M059J (cell line): ENCODE data around the genes LRRC37A2, WNT3 and GOSR2.

DNA sequence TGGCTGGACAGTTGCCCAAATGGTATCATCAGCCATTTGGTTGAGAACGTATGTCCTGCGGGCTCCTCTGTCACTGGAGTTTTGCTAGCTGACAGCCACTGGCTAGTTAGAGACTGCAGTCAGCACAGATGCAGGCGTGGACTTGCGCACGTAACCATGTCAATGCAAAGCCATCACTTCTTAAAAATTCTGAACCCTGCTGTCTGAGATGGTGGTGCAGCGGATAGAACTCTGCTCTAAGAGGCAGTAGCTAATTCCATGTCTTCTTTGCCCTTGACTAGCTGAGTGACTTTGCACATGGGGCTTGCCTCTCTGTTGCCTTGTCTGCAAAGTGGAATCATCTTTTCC lies 40.1 kb downstream of the MAPT start:
- RAMPAGE, long total RNA: no peak

- RAMPAGE, long total RNA: no peak
Observed at GRCh38 chr17:45936480-45937004, 42.2 kb downstream of the MAPT start.

DNA sequence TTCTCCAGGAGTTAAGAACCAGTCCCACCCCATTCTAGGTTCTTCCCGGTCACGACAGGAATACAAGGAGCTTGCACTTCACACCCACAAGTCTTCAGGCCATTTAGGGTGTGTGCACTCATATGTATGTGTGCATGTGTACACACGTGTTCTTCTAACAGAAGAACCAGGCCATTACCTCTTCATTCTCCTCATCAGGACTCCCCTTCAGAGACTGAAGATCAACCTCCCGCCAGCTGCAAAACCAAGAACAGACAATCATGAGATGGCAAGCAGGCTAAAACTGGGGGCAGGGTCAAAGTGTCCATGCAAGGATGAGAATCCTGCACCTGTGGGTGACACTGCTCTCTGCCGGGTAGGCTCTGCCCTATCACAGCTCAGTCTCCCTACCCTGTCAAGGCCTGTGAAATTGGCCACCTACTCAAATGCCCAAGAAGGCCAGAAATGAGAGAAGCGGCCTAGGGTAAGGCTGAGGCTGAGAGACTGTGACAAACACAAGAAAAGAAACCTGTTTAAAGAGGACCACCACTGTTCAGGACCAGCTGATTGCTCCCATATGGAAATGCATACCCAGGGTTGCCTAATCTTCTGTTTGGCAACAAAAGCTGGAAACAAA lies 34.3 kb downstream of the STH start:
- RAMPAGE, long total RNA: no peak

DNA sequence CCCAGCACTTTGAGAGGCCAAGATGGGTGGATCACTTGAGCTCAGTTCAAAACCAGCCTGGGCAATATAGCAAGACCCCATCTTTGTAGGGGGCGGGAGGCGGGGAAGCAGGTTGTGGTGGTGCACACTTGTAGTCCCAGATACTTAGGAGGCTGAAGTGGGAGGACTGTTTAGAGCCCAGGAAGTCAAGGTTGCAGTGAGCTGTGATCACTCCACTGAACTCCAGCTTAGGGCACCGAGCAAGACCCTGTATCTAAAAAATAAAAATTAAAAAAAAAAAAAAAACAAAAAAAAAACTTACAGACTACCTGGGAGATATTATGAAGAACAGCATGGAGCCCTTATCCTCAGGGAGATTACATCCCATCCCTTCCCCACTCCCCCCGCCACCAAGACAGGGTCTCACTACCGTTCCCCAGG lies 48.5 kb downstream of the STH start:
- RAMPAGE, long total RNA: no peak

DNA sequence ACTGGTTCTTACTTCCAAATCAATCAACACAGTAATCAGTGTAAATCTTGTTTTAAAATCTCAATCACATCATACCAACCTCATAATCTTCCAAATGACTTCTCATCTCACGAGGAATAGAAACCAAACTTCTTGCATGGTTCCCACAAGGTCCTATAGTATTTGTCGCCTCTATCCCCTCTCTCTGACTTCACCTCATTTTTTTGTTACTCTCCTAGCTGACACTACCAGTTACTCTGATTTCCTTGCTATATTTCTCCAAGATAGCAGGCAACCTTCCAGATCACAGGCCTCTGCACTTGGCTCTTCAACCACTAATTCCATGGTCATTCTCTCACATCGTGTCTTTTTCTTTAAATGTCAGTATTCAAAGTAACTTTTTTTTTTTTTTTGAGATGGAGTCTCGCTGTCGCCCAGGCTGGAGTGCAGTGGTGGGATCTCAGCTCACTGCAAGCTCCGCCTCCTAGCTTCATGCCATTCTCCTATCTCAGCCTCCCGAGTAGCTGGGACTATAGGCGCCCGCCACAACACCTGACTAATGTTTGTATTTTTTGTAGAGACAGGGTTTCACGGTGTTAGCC lies 55.5 kb downstream of the STH start:
- RAMPAGE, long total RNA: no peak

DNA sequence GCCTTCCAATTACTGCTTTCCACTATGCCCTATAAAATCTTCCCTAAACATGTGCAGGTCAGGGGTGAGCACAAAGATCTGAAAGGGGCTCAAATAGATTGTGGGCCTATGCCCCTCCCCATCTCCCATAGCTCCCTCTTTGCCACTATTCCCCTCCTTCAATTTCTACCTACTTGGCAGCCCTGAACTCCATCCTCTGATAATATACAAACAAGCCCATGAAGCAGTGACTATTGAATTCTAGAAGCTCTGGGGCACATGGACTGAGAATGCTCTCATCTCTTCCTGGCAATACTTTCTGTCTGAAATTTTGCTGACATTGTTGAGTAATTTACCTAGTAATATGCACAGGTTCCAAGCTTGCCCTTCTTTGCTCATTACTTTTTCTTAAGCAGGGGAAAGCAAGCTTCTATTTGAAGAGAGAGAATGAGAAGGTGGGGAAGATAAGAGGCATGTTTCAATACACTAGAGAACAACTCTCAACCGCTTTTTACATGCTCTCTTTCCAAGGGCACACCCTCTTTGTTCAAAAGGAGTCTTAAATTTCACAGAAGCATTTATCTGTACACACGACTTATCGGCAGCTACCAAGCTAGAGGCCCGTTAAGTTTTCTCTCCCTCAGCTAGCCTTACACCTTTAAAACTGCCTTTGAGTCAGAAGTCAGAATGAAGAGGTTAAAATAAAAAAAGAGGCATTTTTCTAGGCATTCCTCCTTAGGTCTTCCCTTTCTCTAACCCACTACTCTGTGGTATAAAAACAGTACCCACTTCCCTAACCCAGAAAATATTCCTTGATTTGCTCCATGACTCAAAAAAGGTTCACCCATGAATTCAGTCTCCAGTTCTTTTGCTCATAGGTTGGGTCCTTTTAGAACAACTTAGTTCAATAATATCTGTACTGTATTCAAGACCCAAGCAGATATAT lies 79.6 kb downstream of the STH start:
- RAMPAGE, long total RNA: no peak

DNA sequence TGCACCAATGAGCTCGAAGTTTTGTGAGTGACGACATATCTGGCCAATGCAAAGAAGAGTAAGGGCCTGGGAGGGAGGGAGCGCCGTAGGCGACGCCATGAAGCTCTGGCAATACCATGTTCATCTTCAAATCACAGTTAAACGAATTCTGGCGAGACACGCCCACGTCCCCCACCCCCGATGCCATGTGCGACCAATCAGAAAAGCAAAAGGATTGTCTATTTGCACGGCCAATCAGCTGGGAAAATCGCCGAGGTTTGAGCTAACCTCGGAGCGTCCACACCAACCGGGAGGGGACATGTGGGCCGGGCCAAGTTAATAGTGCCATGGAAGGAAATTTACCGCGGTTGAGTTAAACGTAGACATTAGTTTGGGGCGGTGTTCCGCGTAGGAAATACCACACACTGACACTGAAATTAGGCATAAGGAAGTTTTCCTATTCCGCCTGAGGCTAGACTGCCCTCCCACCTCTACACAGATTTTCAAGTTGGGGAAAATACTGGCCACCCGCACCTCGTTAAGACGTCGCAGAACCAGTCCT lies 320 bp upstream of the ARL17B start:
- RAMPAGE, long total RNA: no peak

- RAMPAGE, long total RNA: no peak
Observed at GRCh38 chr17:46512292-46512658, at the start of gene LRRC37A2. LRRC37A2 (plus strand) TSS chr17:46512468.

DNA sequence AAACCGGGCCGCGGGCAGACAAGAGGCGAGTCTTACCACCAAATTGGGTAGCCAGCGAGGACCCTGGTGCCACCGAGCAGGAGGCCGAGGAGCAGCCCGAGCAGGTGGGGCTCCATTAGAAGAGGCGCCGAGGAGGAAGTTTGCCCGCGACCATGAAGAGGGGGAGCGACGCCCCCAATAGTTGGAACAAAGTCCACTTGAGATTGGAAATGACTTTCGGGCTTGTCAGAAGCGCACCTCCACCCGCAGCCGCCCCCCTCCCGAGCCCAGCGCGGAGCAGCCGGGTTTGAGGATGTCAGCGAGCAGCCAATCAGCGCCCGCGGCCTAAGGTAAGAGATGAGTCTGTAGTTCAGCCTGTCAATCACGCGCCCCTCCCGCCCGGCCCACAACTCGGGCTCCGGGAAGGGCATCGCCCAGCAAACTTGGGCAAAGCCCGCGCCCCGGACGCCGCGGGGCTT lies at the start of gene WNT3:
WNT3 (minus strand) TSS at position 211 of the 458 bp plus-strand sequence.
- RAMPAGE, long total RNA: no peak

DNA sequence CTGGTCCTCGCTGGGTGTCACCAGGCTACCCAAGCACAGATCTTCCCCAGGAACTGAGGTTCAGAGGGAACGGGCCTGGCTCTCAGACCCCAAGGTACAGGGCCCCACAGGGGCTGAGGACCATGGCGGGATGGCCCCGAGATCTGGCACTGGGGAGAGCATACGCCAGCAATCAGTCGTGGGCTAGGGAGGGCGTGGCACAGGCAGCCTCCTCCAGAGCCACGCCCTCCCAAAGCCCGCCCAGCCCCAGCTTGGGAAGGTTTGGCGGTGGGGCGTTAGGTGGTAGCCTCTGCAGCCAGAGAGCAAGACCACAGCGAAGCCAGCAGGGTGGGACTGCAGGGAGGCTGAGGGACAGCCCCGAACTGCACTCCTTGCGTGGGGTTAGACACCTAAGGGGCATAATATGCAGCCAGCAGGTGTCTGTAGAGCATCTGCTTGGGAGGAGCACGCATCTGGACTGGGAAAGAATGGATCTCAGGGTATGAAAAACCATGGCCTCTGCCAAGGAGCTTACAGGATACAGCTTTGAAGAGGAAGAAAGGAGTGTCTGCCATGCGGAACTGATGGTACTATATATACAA lies 11.6 kb downstream of the WNT9B start:
- RAMPAGE, long total RNA: no peak

- RAMPAGE, long total RNA: no peak
Observed at GRCh38 chr17:46867419-46867618, 15.9 kb downstream of the WNT9B start.

- RAMPAGE, long total RNA: start-site peak on the plus strand at chr17:46923135-46923141, 137 and 96 reads in 2 replicates
Observed at GRCh38 chr17:46922650-46923851, at the start of gene GOSR2. GOSR2 (plus strand) TSS chr17:46923160.

GRCh38 chr17:47138747-47139026 lies 50.4 kb downstream of the CDC27 start:
- RAMPAGE, long total RNA: no peak

DNA sequence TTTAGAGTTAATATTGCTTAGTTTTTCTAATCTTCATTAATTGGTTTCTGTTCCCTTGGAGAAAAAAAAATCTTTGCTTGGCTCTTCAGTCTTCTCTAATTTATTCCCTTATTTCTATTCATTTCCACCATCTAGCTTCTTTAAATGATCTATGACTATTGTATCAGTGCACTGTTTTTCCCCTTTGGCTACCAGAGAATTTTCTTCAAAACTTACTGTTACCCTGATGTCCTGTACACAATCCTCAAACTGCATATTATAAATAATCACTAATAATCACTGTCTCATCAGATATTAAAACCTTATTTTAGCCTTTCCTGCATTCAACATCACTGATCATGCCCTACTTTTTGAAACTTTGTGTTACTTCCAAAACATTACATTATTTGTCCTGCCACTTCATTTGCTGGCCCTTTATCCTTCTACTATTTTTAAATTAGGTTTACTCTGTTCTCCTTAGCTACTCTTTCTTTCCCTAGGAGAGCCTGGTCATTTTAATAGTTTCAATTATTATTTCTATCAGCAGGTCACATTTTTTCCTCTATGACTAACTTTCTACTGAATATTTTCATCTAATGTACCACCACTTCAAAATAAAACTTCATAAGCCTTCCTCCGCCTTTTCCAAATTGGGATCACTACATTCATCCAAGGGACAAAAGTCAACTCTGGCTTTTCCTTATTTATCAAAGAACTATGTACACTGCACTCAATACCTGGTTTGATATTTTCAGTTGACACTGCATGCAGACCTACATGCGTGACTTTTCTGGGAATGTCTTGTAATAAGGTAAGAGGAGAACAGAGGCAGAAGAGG lies 36.4 kb downstream of the CDC27 start:
- RAMPAGE, long total RNA: no peak

DNA sequence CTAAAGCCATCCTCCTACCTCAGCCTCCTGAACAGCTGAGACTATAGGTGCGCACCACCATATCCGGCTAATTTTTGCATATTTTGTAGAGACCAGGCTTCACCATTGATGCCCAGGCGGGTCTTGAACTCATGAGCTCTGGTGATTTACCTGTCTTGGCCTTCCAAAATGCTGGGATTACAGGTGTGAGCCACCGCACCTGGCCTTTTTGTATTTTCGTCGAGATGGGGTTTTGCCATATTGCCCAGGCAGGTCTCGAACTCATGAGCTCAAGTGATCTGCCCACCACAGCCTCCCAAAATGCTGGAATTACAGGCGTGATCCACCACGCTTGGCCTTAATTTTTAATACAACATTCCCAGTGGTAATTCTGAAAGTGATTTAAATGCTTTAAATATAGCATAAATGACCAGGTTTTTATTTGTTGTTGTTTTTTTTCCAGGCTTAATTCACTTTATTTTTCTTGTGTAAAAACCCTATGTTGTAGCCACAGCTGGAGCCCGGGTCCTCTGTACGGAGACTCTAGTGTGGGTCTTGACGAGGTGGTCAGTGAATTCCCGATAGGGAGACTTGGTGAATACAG lies 30.3 kb downstream of the CDC27 start:
- RAMPAGE, long total RNA: no peak

- RAMPAGE, long total RNA: no peak
Observed at GRCh38 chr17:47229704-47230214, 20.6 kb downstream of the MYL4 start.

- RAMPAGE, long total RNA: no peak
Observed at GRCh38 chr17:47305682-47305955, 18.1 kb upstream of the EFCAB13 start.

DNA sequence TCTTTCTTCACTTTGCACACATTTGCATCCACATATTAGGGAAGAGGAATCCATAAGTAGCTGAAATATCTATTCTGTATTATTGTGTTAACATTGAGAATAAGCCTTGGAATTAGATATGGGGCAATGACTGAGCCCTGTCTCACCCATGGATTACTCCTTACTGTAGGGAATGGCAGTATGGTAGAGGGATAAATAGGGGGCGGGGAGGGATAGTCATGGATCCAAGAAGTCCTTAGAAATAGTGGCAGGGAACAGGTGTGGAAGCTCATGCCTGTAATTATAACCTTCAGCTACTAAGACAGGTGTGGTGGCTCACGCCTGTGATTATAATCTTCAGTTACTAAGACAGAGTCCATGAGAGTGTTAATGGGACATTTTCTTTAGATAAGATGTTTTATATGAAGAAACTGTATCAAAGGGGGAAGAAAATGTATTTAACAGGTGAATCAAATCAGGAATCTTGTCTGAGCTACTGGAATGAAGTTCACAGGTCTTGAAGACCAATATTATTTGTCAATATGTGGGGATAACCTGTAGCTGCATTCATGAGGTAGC lies 11.5 kb upstream of the EFCAB13 start:
- RAMPAGE, long total RNA: no peak

DNA sequence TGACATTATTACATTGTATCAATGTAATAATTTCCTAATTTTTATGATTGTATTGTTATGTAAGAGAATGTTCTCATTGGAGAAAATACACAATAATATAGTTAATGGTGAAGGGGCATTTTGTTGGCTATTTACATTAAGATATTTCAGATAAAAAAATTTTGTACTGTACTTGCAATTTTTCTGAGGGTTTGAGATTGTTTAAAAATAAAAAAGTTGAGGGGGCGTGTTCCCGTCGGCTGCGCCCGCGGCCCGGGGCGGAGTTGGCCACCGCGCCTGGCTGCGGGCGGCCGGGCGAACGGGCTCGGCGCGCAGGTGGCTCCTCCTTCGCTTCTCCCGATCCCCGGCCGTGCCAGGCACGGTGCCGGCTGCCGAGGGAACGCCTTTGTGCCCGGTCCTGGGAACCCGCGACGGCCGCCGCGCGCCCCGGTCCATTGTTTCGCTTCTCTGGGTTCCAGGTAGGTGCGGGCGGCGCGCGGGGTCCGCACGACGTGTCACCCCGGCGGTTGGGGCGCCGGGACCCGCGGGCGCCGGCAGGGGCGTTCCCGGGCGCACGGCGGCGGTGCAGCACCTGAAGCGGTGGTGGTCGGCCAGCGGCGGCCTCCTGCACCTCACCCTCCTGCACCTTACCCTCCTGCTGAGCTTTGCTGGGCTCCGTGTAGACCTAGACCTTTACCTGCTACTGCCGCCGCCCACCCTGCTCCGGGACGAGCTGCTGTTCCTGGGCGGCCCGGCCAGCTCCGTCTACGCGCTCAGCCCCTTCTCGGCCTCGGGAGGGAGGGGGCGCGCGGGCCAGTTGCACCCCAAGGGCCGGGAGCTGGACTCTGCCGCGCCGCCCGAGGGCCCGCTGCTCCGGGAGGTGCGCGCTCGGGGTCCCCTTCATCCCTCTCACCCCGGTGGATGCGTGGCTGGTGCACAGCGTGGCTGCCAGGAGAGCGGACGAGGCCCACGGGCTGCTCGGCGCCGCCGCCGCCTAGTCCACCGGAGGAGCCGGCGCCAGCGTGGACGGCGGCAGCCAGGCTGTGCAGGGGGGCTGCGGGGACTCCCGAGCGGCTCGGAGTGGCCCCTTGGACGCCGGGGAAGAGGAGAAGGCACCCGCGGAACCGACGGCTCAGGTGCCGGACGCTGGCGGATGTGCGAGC lies 99.8 kb downstream of the EFCAB13 start:
- RAMPAGE, long total RNA: no peak

DNA sequence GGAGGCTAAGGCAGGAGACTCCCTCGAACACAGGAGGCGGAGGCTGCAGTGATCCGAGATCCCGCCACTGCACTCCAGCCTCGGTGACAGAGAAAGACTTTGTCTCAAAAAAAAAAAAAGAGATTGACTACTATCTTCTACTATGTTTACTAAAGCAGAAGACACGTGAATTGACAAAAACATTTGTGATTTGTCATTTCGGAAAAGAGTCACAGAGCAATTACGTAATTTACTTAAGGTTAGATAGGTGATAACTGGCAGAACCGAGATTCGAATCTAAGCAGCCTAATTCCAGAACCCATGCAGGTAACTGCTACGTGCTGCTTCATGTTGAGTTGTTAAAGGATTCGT lies 37.7 kb upstream of the NPEPPS start:
- RAMPAGE, long total RNA: no peak